Left common carotid artery plus branches (tissue), 1 donor: ENCODE measurements around a stretch of chr13.

GRCh38 chr13:35475210-35476106, 1.0 kb downstream of the MAB21L1 start:
- PRO-cap: no peak

DNA sequence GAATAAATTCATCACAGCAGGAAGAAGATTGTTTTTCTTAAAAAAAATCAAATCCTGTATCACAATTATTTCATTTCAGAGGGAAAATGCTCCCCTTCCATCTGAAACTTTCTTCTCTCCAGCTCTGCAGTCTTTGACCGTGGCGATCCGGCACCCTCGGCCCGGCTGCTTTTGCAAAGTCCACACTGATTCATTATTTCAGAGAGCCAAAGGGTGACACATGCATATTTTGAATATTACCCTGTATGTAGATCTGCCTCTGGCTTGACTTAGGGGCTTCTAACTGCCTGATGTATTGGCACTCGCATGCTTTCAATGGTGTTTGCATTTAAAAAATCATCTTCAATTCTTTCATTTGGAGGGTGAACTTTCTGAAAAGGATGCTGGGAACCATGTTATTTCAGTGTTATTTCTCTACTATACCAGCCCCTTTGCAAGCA, 222.7 kb upstream of the MAB21L1 start:
- PRO-cap: no peak

DNA sequence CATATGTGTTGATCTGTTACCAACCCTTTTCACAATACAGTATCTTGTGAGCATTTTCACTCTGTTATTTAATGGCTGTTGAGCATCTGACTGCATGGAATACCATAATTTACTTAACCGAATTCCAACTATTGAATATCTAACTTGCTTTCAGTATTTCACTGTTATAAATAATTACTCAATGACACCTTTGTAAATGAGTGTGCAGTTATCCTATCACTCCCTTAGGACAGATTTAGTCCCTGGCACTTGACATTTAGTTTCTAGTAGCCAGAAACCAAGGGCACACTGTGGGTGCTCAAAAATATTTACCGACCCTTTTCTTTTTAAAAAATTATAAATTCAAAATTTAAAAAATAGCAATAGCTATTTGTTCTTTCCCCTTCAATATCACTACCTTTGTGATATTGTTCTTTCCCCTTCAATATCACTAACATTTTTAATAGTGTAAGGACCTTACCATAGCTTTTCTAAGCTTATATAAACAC, 258.8 kb downstream of the DCLK1 start:
- PRO-cap: no peak

DNA sequence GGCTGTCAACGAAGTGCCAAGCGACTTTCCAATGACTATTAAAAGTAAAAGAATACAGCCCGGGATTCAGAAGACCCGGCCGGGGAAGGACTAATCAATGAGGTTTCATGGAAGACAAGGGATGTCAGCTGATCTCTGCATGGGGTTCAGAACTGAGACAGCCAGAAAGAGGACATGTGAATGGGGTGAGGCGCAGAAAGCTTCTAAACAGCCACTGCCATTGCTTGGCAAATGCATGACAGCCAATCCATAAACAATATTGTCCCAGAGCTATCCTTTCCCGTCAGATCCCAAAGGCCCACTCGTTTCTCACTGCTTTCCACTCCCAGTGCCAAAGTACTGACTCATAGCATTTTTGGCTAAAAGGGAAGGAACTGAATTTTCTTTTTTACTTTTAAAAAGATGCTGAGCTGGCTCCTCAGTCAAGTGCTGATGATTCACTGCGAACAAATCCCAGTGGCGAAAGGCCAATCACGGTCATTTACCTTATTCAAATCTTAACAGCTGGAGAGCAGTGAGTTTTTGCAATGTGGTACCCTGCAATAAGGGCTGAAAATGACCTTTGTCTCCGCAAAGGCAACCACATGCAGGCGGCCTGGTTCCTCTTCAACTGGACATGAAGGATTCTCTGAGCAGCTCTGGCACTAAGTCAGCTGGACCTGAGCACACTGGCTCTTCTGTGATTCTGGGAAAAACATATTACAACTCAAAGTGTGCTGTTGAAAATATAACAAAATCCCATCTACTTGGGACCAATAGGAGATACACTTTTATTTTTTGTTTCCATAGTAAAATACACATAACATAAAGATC, 151.8 kb downstream of the DCLK1 start:
- PRO-cap: no peak

DNA sequence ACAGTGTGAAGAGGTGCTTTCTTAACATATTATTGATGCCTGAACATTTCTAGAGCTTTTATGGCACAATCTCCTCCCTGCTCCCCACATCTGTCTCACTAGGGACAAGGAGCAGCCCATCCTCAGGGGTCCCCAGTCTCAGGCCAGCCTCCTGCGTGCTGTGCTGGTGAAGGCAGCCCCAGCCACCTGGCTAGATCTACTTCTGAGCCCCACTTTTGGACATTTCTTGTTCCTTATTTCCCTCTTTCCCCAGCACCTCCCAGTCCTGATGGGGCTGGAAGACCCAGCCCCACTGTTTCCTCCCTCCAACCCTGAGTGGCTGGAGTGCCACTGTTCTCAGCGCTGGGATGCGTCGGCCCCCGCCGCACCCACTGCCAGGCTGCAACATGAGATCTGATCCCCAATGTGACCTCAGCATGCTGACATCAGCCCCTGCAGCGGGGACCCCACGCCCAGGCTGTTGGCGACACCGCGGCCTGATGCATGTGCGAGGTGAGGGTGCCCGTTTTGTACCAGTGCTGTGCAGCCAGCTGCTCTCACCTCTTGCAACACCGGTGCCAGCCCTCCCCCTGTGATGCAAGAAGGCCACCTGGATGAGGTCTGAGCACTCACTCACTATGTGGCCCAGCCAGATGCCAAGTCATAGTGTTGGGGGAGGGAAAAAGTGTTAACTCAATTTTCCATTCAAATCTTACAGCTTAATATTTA, 143.2 kb downstream of the DCLK1 start:
- PRO-cap: no peak

DNA sequence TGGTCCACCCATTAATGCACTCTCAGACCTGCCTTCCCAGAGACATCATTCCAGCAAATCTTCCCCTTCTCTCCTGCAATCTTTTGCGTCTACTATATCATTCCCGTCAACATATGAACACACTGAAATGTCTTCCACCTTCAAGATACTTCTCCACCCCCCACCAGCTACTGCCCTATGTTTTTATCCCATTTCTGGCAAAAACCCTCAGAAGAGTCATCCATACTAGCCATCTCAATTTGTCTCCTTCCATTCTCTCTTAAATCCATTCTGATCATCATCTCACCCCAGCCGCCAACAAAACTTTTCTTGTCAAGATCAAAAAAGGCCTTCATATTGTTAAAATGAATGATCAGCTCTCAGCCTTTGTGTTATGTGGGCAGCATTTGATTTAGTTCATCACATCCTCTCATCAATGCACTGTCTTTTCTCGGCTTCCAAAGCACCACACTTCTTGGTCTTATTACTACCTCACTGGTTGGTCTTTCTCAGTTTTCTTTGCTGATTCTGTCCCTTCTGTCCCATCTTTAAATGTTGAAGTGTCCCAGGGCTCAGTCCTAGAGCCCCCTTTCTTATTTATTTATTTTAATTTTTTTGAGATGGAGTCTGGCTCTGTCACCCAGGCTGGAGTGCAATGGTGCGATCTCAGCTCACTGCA, 30.9 kb downstream of the RFXAP start:
- PRO-cap: no peak

GRCh38 chr13:36872448-36873046, 47.5 kb downstream of the SMAD9 start:
- PRO-cap: no peak

GRCh38 chr13:36920584-36921627, 868 bp upstream of the SMAD9 start:
- PRO-cap: no peak

DNA sequence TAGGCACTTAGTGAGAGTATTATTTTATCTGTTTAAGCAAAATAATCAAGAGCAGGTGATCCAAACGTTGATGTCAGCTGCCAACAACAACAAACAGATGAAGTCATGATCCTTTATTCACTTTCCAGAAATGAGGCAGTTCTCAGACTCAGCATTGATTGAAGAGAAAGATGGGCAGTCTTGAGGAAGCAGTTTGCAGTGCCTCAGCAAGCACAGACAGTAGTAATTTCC, 38.5 kb upstream of the CSNK1A1L start:
- PRO-cap: no peak

DNA sequence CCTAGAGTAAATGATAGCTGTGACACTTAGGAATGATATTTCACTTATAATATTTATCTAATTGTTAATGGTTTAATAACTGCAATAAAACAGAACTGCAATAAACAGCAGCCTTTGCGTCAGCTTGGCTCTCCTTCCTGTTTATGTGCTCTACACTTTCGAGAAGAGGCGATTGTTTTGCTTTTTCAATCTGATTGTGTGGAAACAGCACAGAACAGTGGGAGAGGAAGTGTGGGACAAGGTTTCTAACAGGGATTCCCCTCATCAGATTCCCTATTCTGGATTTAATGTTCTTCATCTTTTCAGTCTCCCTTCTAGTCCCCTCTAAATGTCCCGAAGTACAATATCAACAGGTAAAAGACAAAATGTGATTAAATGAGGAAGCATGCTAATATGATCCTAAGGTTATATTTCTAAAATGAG, 17.4 kb upstream of the TRPC4 start:
- PRO-cap: no peak

DNA sequence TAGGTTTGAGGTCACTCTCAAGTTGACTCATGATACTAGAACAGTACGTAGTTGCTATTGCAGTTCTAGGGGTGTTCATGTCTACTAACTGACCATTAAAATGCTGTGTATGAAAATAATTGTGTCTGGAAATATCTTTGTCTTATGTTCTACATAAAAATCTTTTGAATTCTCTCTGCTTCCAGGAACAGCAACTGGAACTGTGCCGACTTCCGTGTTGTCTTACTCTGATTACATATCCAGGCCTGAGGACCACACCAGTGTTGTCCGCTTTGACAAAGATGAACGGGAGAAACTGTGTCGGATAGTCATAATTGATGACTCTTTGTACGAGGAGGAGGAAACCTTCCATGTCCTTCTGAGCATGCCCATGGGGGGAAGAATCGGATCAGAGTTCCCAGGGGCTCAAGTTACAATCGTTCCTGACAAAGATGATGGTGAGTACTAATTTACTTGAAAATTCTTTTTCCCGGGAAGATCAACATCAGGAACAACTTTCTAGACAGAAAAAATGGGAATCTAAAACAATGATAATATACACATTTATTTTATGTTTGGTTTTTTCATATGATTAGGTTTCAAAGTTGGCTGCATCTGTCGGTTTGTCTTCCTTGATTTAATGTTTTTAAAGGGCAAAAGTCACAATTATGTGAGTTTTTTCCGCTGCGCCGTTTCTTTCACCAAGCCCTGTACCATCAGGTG, 97.6 kb downstream of the FREM2 start:
- PRO-cap: no peak

DNA sequence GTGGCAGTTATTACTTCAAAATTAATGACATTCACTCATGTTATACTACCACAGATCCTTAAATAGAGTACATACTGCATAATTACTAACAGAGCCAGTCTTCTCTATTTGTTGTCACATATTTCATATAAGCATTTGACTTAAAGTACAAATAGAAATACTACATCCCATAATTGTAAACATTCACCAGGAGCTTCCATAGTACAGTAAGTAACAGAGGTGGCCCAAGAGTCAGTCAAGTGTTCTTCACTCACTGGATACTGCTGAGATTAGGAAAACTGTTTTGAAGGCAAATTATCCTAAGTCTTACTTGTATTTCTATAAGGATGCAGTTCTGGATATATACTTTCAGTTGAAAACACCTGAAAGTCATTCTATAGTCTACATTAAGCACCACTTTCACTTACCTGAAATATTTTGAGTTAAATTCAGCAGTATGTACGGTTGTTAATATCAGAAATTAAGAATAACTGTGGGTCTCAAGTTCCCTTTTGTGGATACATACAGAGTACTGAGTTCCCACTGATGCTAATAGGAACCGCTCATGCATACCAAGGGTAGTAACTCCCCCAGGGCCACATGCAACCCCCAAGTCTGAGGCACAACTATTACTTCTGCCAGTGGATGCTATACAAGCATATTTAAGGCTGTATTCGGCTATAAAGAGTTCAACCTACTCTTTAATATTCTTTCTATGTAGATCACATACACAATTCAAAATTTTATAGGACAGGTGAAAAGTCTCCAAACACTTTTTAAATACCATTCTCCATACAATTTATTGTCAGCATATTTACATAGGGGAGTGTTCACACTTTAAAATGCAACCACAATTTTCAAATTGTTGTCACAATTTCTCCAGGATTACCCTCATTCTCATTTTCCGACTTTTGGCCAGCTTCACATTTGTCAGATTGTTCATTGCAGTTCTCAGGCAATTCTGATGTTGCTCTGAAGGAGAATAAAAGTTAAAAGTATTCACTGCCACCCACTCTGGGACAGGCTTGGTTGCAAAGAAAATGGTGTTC, 20.1 kb upstream of the STOML3 start:
- PRO-cap: no peak

DNA sequence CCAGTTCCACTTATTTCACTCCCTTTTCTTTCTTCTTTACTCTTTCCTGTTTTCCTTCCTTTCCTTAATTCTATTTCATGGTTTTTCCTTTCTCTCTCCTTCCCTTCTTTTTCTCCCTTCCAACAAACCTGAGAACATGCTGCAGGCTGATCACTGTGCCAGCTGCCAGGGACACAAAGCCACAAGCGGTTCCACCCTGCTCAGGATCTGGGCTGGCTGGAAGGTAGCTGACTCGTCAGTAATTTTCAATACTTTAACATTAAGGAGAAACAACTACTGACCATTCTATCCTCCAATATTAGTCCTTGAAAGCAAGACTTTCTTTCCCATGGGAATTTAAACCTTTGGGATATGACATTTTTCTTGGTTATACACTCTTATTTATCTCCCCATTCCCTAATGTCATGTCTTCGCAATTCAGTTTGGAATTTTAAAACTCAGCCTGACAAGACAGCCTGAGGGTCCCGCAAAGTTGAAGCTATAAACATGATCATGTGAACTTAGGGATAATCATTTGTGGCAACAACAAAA, 143.6 kb downstream of the LHFPL6 start:
- PRO-cap: no peak

DNA sequence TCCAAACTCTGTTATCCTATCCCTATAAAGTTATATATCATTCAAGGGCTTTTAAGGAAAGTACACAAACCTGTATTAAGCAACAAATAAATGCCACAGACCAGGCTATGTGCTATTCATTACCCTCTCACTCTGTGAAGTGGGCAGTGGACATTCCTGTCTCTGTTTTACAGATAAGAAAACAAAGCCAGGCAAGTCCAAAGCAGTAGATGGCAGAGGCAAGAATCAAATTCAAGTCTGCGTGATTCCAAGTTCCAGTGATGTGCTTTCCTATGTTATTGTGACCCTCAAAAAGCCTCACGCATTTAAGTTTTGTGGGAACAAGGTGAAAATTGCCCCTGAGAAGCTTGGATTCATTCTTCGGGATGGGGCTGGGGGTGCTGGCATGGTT, 140.5 kb downstream of the LHFPL6 start:
- PRO-cap: no peak

DNA sequence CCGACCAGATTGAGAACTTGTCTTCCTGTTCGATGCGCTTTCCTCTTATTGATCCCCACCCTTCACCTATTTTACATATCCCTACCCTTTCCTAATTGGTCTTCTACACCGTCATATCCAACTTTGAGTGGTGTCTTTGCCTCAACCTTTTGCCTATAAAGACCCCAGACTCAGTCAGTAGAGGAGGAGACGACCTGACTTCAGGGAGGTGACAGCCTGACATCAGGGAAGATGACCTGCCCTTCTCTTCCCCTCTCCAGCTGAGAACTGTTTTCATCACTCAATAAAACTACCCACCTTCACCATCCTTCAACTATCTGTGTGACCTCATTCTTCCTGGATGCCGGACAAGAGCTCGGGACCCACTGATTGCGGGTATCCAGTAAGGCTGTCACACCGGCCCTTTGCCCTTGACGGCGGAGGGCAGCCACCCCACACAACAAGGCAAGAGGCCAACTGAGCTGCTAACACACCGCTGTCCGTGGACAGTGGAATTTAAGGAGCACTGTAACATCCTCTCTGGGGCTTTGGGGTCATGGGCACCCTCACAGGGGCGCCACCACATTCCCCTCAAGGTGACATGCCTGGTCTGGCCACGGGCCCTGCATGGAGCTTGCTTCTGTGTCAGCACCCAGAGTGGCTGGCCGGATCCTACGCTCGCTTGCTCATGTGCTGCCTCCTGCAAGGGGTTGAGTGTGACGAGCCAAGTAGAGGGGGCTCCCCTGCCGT, 31.6 kb downstream of the LHFPL6 start:
- PRO-cap: no peak

GRCh38 chr13:39692482-39693339, 37.2 kb downstream of the COG6 start:
- PRO-cap: no peak

- PRO-cap: no peak
Measured at GRCh38 chr13:40101580-40102501, 446.4 kb downstream of the COG6 start.

- PRO-cap: no peak
Measured at GRCh38 chr13:40115535-40115833, 460.0 kb downstream of the COG6 start.

DNA sequence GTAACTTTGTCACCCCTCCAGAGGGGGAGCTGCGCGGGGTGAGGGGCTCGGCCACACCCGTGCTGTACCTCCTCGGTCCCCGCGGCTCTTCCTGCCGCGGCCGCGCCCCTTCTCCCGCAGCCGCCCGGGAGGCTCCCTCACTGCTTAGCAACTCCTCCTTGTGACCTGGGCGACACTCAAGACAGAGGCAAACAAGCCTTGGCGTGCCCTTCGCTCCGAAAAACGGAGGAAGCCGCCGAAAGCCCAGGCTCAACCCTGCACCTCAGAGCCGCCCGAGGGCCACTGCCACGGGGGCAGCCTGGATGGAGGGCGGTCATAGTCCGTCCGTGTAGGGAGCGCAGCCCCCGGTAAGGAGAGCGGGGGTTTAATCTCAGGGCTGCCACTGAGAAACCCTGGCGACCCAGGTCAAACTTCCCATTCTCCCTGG, 494.2 kb downstream of the FOXO1 start:
- PRO-cap: no peak

GRCh38 chr13:40187103-40187941, 479.1 kb downstream of the FOXO1 start:
- PRO-cap: no peak